Gallbladder (tissue), 1 donor: Measurements from ENCODE around the genes LILRB2 and CDC42EP5.

DNA sequence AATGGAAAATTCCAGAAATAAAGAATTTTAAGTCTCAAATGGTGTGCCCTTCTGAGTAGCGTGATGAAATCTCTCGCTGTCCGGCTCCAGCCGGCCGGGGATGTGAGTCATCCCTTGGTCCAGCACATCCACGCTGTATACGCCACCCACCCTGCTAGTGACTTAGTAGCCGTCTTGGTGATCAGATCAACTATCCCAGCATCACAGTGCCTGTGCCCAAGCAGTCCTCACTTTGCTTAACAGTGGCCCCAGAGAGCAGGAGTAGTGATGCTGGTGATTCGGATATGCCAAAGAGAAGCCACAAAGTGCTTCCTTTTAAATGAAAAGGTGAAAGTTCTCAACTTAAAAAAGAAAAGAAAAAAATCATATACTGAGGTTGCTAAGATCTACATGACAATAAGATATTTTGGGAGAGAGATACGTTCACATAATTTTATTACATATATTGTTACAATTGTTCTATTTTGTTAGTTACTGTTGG is 40.1 kb downstream of the ZNF331 start:
- PRO-cap, result no peak

DNA sequence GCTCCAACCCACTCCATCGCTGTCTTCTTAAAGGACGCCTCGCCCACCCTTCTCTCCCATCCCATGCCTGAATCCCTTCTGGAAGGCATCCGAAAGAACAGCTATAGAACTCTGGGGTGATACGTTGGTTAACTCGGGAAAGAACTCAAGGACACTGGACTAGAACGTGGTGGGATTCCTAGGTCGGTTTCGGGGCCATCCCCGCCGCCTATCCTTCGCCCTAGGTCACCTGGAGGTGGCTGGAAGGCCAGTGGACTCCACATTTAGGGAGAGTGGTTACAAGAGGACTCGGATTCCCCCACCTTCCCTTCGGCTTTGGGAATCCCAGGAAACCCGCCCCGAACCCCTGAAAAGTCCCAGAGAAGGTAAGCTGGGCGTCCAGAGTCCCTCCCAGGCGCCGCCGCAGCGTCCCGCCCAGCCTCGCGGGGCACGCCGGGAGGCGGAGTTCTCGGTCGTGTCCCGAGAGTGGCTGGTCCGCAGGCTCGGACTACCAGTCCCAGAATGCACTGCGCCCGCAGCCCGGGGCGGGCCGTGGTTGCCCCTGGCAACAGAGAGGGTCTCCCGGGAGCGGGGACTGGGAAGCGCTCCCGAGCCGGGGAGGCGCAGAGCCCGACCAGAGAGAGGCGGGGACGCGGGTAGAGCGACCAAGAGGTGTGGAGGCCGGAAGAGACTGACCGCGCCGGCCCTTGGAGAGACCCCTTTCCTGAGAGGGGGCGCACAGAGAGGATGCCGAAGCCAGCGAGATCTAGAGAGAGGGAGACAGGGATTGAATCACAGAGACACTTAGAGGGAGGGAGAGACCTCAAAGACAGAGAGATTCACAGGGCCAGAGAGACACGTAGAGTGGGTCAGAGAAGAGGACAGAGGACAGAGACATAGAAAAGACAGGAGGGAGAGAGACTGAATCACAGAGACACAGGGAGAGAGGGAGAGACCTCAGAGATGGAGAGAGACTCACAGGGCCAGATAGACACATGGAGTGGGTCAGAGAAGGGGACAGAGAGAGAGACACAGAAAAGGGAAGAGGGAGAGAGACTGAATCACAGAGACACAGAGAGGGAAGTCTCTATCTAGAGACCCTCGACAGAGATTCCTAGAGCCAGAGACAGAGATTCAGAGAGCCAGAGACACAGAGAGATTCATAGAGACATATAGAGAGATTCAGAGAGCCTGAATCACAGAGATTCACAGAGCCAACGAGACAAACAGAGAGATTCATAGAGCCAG is 2.6 kb upstream of the PRKCG start:
- PRO-cap, result bidirectional peak, plus-strand start at position 619 of the sequence, minus-strand start at position 409 of the sequence

- PRO-cap, result no peak
Measured at GRCh38 chr19:53982604-53983437, 8.6 kb upstream of the CACNG6 start.

GRCh38 chr19:53984762-53985195 is 6.7 kb upstream of the CACNG6 start:
- PRO-cap, result no peak

GRCh38 chr19:54109283-54109987 is 6.0 kb downstream of the TFPT start:
- PRO-cap, result no peak

GRCh38 chr19:54145233-54146465 is 8.1 kb downstream of the CNOT3 start:
- PRO-cap, result no peak

GRCh38 chr19:54158546-54159233 is 831 bp downstream of the LENG1 start:
- PRO-cap, result no peak

GRCh38 chr19:54206576-54206886 is 5.9 kb downstream of the RPS9 start:
- PRO-cap, result no peak

- PRO-cap, result no peak
Measured at GRCh38 chr19:54208995-54209598, 8.4 kb downstream of the RPS9 start.

- PRO-cap, result no peak
Measured at GRCh38 chr19:54280956-54281187, at the start of gene LILRB2. Gene LILRB2, minus strand, starts transcription at chr19:54281110.

GRCh38 chr19:54312470-54312882 is 490 bp downstream of the LILRA5 start:
- PRO-cap, result no peak

DNA sequence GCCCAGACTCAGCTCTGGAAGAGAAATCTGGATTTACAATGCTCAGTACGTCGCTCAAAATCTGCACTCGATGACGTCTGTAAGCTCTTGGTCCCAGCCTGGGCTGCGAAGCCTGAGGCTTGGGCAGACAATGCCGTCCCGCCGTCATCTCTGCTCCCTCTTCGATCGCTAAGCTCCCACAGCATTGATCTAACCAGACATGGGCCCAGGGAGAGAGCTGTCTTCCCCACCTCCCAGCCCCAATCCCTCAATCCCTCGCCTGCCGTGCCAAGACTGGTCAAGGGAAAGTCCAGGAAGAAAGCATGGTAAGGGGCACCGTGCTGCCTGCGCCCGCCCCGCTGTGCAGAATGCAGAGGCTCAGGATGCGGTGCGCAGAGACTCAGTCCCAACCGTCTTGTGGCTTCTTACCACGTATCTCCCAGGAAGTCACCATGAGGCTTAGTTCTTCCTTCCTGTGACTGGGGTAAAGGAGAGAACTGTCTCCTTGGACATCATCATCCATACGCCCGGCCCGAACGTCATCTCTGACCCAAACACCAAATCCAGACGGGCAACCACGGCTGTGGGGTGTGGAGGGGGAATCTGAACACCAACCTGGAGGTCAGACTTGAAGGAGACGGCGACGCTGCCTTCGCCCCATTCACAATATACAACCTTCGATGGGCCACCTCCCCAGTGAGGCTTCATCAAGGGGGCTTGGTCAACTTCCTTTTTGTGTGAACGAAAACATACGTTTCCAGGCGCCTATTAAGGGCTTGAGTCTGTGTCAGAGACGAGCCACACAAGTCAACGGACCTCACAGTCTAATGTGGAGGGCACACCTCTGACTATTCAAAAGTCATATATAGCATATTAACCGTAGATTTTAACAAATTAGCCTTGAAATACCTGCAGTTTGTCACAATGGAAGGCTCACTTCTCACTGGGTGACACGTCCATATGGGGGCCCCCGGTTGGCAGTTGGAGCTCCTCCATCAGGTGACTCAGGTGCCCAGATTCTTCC is 10.6 kb upstream of the LAIR1 start:
- PRO-cap, result unidirectional peak, minus-strand start at position 396 of the sequence

GRCh38 chr19:54436021-54436911 is 12.7 kb upstream of the LENG8 start:
- PRO-cap, result no peak

DNA sequence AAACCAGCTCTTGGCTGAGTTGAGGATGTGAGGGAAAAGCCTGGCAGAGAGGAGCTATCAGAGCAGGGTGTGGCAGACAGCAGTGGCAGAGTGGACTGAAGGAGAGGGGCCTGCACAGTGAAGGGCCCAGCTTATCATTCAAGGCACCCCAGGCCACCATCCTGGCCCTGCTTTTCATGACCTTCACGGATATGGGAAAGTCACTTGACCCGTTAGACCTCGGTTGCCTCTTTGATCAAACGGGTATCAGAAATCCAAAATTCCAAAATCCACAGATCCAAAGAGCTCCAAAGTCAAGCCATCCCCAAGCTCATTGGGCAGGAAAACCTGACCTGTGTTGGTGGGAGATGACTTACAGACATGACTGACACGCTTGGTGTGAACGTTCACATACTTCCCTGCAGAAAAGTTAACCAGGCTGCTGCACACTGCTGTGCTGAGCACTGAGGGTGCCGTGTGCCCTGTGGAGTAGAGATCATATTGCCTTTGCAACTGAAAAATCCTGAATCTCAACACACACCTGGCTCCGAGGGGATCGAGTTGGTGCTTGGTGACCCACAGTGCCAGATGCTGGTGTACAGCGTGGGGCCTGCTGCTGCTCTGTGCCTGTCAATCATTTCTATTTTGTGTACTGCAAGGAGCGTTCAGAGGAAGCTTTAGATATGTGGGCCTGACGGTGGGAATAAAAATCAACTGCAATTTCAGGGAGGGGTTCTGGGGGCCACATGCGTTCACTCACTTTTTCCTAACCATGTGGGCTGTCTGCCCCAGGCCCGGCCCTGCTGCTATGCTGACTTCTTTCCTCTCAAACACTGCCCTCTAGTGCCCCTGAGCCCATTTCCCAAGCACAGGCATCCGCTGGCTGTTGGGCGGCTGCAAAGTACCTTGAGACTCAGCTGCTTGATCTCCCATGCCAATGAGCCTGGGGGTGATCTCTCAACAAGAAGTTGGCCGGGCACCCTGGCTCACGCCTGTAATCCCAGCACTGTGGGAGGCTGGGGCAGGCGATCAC is 9.9 kb upstream of the LENG8 start:
- PRO-cap, result no peak

- PRO-cap, result no peak
Measured at GRCh38 chr19:54455384-54456428, 6.7 kb downstream of the LENG8 start.

GRCh38 chr19:54456460-54457339 is 6.9 kb downstream of the LENG9 start:
- PRO-cap, result no peak

GRCh38 chr19:54472901-54473970 is at the start of gene CDC42EP5:
Gene CDC42EP5, minus strand, starts transcription at chr19:54473296.
- PRO-cap, result bidirectional peak, plus-strand start at chr19:54473473, minus-strand start at chr19:54473265

DNA sequence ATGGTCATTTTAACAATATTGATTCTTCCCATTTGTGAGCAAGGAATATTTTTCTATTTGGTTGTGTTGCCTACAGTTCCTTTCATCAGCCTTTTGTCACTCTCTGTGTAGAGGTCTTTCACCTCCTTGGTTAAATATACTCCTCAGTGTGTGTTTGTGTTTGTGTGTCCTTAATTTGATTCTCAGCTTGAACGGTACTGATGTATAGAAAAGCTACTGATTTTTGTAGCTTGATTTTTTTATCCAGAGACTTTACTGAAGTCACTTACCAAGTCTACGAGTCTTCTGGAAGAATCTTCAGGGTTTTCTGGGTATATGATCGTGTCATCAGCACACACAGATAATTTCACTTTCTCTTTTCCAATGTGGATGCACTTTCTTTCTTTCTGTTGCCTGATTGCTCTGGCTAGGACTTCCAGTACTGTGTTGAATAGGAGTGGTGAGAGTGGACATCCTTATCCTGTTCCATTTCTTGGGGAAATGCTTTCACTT is 8.0 kb upstream of the LILRB1 start:
- PRO-cap, result no peak

GRCh38 chr19:54624189-54624715 is 6.0 kb upstream of the LILRB1 start:
- PRO-cap, result no peak

- PRO-cap, result no peak
Measured at GRCh38 chr19:54969934-54970415, 3.8 kb downstream of the NLRP2 start.